Right cardiac atrium (tissue), 1 donor: ENCODE measurements around a stretch of chr1.

DNA sequence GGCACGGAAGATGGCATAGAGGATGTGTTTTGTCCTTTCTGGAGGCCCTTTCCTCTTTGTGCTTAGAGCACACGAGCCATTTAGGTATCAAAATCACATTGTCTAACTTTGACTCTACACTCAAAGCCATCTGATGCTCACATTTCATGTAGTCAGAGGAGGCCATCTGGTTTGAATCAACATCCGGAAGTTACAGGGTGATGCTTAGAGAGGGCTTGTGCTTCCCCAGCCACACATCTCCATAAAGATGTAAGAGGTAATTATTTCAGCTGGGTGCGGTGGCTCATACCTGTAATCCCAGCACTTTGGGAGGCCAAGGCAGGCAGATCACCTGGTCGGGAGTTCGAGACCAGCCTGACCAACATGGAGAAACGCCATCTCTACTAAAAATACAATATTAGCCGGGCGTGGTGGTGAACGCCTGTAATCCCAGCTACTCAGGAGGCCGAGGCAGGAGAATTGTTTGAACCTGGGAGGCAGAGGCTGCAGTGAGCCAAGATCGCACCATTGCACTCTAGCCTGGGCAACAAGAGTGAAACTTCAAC is 12.9 kb downstream of the CD2 start:
- PRO-cap, result no peak

DNA sequence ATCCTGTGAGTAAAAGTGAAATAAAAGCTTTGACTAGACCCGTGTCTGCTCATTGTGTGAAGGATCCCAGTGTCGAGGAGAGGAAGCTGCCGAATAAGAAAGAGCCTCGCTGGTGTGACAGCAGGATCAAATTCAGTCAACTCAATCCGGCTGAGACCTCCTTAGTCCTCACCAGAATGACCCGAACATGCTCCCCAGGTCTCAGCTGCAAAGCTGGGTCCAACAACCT is 14.9 kb downstream of the CD2 start:
- PRO-cap, result no peak

- PRO-cap, result no peak
Observed at GRCh38 chr1:116911010-116911612, 1.4 kb downstream of the PTGFRN start.

DNA sequence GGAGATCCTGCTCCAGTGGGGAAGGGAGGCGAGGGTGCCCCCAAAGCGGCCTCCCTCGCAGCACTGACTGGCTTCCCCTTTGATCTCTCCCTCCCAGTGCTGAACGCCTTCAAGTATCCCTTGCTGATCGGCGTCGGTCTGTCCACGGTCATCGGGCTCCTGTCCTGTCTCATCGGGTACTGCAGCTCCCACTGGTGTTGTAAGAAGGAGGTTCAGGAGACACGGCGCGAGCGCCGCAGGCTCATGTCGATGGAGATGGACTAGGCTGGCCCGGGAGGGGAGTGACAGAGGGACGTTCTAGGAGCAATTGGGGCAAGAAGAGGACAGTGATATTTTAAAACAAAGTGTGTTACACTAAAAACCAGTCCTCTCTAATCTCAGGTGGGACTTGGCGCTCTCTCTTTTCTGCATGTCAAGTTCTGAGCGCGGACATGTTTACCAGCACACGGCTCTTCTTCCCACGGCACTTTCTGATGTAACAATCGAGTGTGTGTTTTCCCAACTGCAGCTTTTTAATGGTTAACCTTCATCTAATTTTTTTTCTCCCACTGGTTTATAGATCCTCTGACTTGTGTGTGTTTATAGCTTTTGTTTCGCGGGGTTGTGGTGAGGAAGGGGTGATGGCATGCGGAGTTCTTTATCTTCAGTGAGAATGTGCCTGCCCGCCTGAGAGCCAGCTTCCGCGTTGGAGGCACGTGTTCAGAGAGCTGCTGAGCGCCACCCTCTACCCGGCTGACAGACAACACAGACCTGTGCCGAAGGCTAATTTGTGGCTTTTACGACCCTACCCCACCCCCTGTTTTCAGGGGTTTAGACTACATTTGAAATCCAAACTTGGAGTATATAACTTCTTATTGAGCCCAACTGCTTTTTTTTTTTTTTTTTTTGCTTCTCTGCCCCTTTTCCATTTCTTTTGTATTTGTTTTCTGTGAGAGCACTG is 14.6 kb upstream of the CD101 start:
- PRO-cap, result no peak

GRCh38 chr1:117003216-117003608 is 1.7 kb downstream of the CD101 start:
- PRO-cap, result no peak

GRCh38 chr1:117092977-117093750 is 28.4 kb downstream of the TRIM45 start:
- PRO-cap, result no peak

- PRO-cap, result no peak
Observed at GRCh38 chr1:117271850-117272368, 61.2 kb upstream of the VTCN1 start.

DNA sequence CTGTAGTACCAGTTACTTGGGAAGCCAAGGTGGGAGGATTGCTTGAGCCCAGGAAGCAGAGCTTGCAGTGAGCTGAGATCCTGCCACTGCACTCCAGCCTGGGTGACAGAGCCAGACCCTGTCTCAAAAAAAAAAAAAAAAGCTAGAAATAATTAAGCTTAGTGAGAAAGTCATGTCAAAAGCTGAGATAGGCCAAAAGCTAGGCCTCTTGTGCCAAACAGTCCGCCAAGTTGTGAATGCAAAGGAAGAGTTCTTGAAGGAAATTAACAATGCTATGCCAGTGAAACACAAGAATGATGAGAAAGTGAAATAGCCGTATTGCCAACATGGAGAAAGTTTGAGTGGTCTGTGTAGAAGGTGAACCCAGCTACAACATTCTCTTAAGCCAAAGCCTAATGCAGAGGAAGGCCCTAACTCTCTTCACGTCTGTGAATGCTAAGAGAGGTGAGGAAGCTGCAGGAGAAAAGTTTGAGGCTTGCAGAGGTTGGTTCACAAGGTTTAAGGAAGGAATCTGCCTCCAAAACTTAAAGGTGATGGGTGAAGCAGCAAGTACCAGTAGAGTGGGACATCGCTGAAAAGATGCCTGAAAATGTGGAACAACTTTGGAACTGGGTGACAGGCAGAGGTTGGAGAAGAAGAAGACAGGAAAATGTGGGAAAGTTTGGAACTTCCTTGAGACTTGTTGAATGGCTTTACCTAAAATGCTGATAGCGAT is 82.3 kb downstream of the MAN1A2 start:
- PRO-cap, result no peak

DNA sequence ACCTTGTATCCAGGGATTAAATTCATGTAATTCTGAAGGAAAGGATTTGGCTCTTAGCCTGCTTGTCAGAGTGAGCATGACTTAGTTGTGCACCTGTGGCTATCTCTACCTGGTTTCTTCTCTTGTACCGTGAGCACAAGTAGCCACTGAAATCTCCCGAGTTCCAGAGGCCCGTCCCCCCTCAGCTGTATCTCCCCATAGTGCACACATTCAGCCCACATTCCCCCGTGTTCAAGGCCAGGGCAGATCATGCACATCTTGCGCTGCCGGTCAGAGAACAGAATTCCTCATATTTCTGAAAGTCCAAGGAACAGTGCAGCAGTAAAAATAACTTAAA is 2.3 kb downstream of the TENT5C start:
- PRO-cap, result no peak

DNA sequence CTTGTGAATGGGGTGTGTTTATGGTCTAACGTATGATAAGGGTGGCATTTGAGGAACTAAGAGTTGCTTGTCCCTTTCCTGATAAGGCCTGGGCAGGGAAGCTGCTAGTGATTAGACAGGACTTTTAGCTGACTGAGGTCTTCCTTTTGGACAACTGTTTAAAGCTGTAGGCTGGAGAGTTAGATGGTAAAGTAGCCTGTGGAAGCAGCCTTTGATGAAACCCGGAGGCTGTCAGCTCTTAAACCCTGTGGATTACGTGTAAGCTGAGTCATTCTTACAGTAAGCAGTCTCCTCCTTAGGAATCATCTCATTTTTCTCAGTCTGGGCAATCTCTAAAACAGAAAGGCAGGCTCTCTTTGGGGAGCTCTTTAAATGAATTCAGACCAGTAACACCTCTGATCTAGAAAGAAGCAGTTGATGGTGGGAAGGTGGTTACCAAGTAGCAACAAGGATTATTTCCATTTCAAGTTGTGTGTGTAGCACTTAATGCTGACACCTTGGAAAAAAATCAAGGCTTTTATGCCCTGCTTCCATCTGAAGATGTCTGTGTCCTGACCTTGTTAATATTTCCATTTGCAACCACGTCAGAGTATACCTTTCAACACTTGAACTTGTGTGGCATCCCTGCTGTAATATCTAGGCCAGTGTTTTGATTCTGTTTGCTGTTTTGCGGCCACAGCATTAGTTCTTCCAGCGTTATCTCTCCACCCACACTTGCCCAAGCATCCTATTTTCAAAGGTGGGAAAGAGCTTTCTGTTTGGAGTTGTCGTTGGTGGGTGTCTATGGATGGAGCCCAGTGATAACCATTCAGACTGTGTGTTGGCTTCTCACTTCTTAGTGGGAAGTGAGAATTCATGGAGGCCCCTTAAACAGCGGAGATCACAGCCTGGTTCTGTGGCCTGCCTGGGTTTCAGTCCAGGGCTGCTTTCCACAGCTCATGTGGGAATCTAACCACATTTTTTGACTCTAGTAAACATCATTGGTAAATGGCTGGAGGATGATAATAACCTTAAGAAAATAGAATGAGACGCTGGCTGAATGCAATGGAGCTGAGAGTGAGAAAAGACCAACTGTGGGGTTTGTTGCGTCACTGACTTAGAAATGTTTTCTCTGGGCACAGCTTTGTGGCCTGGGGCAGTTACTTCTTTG is 7.3 kb downstream of the TENT5C start:
- PRO-cap, result no peak

- PRO-cap, result no peak
Observed at GRCh38 chr1:117630105-117630423, 24.2 kb downstream of the TENT5C start.

DNA sequence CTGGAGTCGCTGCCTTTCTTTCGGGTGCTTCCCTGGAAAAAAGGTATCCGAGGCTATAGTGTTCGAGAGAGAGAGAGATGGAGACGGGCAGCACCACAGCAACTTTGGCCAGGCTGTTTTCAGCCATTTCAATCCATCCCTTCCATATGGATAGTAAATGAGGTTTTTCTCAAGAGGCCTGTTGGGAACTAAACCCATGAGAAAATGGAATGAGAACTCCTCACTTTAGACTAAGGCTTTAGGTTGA is 25.2 kb downstream of the TENT5C start:
- PRO-cap, result no peak

DNA sequence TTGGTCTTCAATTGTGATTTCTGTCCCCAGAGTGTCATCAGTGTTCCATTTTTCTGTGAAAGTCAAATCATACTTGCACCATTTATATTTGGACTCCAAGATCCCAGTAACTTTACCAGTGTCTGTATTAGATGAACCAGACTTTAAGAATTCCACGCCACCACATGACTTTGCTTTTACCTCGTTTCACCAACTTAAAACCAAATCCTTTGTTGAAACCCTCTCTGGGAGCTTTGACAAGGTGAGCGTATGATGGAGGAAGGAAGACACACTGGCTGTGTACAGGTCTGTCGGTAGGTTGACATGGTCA is 35.5 kb downstream of the TENT5C start:
- PRO-cap, result no peak

- PRO-cap, result no peak
Observed at GRCh38 chr1:117659620-117660342, 53.9 kb downstream of the TENT5C start.

- PRO-cap, result bidirectional peak, plus-strand start at chr1:117682680, minus-strand start at chr1:117682425
Observed at GRCh38 chr1:117682356-117682866, 76.6 kb downstream of the TENT5C start.

DNA sequence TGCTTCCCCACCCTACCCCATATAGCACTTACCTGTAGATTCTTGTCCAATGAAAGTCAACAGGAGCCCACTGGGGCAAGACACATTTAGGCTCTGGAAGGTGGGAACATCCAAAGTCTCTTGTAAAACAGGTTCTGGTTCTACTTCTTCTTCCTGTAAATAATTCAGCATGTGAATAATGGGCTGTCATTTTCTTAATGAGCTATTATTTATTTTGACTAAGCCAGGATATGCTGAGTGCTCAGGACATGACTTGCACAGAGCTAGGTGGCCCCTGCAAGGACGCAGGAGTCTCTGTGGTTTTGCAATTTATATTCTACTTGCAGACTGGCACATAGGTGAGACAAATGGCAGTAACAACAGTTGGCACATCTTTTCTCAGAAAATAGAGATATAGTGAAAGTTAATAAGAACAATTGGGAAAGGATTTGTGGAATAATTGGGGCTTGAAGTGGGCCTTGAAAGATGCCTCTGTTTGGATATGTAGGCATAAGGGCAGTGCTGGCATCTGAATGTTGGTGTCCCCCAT is 98.8 kb downstream of the WDR3 start:
- PRO-cap, result no peak

- PRO-cap, result no peak
Observed at GRCh38 chr1:118960039-118961219, 27.7 kb downstream of the TBX15 start.

GRCh38 chr1:119331449-119331755 is 37.2 kb upstream of the HAO2 start:
- PRO-cap, result no peak

DNA sequence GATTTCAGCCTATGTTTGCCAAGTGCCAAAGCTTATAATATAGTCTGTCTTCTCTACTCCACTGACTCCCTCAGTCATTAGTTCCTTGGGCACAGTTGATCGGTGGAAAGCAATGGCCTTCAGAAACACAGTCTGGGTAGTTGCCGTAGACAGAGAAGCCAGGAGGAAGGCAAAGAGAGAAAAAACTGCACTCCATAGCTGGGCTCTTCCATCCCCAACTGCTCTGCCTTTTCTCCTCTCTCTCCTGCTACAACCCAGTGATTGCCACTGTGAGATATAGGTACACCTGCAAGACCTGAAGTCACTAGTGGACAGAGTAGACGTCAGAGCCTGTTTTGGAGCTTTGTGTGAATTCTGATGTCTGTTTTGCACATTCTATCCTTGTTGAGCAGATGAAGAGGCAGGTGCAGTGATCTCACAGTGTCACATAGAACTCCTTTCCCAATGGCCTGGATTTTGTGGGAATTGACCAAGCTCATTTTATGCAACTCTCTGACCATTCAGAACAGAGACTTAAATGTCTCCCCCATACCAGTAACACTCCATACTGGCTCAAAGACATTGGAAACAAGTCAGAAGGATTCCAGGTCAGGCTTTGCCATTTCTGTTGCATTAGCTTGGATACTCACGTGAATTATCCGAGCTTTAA is 2.2 kb downstream of the HAO2 start:
- PRO-cap, result no peak

- PRO-cap, result no peak
Observed at GRCh38 chr1:119380345-119380764, 11.8 kb downstream of the HAO2 start.